H7 (cell line): ENCODE data around the genes DLG2 and HIKESHI.

DNA sequence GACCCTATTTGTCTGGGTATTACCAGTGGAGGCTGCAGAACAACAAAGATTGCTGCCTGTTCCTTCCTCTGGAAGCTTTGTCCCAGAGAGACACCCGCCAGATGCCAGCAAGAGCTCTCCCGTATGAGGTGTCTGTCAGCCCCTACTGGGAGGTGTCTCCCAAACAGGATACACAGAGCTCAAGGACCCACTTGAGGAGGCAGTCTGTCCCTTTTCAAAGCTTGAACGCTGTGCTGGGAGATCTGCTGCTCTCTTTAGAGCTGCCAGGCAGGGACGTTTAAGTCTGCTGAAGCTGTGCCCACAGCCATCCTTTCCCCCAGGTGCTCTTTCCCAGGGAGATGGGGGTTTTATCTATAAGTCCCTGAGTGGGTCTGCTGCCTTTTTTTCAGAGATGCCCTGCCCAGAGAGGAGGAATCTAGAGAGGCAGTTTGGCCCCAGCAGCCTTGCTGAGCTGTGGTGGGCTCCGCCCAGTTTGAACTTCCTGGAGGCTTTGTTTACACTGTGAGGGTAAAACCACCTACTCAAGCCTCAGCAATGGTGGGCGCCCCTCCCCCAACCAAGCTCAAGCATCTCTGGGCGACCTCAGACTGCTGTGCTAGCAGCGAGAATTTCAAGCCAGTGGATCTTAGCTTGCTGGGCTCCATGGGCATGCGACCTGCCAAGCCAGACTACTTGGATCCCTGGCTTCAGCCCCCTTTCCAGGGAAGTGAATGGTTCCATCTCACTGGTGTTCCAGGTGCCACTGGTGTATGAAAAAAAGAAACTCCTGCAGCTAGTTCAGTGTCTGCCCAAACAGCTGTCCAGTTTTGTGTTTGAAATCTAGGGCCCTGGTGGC is 54.4 kb downstream of the DDIAS start:
- RAMPAGE, long total RNA, result no peak

DNA sequence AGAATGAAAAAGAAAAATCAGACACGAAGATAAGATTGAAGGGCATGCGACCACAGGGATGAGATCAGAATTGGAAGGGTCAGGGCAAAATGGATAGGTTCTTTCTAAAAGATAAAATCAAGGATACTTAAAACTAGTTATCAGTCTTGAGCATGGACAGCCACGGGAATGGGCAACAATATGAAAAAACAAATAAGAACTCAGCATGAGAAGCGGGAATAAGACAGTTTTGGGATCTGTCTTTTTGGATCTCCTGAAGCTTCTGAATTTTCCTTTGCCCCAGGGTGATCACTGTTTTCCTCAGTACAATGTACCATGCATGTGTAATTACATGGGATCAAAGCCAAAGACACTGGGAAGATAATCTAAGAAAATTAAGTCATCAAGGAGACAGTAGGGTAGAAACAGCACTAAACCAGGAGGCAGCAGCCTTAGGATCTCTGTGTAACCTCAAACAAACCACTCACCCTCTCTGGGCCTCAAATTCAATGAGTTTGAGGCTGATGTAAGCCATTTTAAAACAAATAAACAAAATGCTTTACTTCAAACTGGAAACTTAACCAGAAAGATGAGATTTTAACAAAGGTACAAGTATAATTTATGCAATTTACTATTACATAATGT is 77.2 kb downstream of the RAB30 start:
- RAMPAGE, long total RNA, result no peak

GRCh38 chr11:83181643-83182549 is 11.6 kb upstream of the ANKRD42 start:
- RAMPAGE, long total RNA, result no peak

DNA sequence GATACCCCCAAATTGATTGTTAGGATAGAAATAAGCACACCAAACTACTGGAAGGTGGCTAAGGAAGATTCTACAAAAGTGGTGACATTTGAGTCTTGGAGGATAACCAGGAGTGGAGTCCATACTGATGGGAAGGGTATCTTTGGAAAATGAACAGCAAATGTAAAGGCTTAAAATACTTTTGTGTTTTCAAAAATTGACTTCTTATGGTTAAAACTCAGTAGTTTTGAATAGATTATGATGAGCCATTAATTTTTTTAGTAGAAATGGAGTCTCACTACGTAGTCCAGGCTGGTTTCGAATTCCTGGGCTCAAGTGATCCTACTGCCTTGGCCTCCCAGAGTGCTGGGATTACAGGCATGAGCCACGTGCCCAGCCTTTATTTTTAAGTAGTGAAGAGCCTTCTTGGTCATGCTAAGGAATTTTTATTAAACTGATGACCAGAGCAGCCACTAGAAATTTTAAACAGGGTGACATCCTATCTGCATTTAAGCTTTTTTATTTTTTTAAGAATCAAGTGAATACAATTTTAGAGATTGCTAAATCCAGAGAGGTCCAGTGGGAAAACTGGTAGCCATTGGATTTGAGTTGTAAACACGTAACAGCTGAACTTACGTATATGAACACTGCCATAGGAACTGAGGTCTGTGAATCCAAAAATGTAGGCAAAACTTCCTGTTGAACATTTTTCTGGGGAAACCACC is 7.2 kb upstream of the ANKRD42 start:
- RAMPAGE, long total RNA, result no peak

- RAMPAGE, long total RNA, result no peak
Measured at GRCh38 chr11:83587440-83588170, 301.4 kb upstream of the CCDC90B start.

DNA sequence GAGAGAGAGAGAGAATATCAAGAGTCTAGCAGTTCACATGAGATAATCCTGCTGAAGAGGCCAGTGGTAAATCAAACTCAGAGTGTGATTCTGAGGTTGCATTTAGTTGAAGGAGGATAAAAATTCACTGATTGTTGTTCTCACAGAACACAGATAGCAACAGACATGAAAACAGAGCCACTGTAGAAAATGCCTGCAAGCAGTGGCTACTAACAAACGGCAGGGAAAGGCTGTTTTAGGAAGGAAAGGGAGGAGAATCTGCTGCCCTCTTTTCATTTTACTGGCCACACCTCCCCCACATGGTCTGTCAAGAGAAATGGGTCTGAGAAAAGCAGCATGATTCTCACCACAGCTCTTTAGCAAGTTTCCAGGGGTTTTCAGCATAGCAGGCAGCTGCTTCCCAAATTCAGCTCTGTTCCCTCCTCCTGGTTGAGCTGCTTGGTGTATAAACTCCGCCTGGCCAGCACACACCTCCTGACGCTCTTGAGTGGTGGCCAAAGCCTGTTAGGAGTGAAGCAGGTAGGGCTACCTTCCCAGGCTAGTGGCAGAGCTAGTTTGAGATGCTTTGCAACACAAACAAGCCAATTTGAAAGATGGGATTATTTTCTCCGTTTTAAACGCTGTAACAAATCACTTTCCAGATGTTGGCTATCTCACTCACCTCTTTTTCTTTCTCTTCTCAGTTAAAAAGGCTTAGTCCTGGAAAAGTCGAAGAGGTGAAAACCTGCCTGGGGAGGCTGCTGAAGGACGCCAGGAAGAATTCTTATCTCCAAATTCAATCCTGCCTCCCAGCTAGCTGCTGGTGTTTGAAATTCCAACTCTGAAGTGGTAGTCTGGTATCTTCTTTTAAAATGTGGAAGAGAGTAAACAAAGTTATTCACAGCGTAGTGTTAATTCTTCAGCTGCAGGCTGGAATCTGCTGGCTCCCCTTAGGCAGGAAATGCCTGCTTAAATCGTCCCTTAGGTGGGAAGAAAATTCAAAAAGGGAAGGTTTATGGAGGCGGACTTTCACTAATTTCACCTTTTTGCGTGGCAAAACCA is 438.7 kb upstream of the CCDC90B start:
- RAMPAGE, long total RNA, result no peak

- RAMPAGE, long total RNA, result no peak
Measured at GRCh38 chr11:83928654-83928960, 642.4 kb upstream of the CCDC90B start.

GRCh38 chr11:84098834-84099222 is 812.7 kb upstream of the CCDC90B start:
- RAMPAGE, long total RNA, result no peak

DNA sequence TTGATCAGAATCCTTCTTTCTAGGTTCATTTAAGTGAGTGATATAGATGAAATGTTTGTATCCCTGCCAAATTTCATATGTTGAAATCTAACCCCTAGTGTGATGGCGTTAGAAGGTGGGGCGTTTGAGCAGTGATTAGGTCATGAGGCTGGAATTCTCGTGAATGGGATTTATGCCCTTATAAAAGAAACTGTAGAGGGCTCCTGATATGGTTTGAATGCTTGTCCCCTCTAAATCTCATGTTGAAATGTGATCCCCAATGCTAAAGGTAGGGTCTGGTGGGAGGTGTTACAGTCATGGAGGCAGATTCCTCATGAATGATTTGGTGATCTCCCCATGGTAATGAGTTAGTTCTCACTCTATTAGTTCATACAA is 968.9 kb downstream of the DLG2 start:
- RAMPAGE, long total RNA, result no peak

- RAMPAGE, long total RNA, result no peak
Measured at GRCh38 chr11:85016634-85017116, 610.5 kb downstream of the DLG2 start.

- RAMPAGE, long total RNA, result no peak
Measured at GRCh38 chr11:85626979-85627616, at the start of gene DLG2. TSS of gene DLG2 (minus strand) at chr11:85627344.

DNA sequence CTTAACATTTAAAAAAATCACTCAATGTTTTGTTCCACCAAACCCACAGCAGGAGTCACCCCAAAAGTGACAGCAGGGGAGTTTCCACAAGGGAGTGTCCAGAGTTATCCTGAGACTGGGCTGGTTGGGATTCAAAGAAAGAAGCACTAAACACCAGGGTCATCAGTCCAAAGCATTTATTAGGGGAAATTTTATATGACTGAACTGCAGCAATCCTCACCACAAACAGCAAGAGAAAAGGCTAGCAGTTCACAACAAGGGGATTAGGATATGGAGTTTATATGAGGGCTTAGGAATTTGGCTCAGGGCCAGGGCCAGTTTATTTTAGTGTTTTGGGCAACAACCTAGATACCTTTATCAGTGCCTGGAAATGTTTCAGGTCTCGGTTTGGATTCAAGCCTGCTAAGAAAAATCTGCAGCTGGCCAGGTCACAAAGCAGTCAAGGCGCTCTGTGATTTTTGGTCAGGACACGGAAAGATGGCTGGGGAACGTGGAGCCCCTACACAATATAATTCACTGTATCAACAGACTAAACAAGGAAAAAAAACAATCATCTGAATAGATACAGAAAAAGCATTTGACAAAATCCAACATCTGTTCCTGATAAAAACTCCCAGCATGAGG is 4.5 kb upstream of the TMEM126A start:
- RAMPAGE, long total RNA, result no peak

DNA sequence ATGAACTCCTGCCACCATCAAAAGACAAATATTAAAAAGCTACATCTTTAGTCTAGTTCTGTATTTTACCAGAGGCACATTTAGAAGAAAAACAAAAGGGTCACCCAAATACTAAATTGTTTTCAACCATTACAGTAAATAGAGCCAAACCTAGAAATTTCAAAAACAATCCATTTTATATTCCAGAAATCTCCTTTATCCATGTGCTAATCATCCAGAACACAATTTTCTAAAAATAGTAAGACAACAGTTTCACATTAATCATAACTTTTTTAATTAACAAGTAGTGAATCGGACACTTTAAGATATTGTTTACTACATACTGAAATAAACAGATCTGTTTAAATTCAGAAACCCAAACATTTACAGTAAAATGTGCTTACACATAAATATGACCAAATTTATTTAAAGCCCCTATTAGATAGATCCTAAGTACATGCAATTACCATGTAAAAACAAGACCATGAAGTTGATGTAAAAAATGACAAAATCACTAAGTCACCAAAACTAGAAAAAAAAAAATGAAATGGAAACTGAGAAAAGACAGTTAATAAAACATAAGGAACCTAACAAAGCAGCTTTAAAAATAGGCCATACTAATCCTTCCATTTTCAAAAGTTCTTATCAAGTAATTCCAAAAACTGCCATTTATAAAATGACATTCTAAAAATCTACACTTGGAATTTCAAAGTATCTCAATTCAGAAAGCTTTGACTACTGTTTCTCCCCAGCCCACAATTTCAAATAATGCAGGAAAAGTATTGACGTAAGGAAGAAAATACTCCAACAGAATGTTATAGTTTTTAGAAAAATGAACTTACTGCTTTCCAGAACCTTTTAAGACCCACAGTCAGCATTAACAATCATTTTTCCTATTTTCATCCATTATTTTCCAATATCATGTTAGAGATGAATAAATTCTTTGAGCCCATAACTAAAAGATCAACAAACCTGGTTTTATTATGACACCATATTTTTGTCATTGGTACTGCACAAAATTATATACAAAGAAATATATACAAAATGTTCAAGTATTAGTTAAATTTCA is 3.8 kb downstream of the CREBZF start:
- RAMPAGE, long total RNA, result no peak

- RAMPAGE, long total RNA, result no peak
Measured at GRCh38 chr11:85953610-85954895, 98.9 kb downstream of the CCDC83 start.

- RAMPAGE, long total RNA, result no peak
Measured at GRCh38 chr11:85963976-85965161, 104.5 kb downstream of the PICALM start.

DNA sequence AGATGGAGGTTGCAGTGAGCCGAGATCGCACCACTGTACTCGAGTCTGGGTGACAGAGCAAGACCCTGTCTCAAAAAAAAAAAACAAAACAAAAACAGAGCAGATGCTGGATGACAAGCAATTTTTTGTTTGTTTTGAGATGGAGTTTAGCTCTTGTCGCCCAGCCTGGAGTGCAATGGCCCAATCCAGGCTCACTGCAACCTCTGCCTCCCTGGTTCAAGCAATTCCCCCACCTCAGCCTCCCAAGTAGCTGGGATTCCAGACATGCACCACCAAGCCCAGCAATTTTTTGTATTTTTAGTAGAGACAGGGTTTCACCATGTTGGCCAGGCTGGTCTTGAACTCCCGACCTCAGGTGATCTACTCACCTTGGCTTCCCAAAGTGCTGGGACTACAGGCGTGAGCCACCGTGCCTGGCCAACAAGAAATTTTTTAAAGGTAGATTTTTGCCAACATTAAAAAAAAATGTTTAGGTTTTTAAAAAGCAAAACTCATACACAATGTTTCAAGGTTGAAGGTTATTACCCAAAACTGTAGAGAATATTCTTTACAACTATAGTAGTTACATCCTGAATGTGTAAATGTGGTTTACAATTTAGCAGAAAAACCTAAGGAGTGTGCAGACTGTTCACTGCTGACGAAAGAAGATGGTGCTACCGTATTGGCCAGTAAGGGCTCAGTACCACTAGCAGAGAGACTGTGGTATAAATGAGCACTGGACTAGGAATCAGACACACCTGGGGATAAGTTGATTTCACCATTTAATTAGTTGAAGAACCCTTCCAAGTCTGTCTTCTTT is 97.0 kb downstream of the PICALM start:
- RAMPAGE, long total RNA, result no peak

DNA sequence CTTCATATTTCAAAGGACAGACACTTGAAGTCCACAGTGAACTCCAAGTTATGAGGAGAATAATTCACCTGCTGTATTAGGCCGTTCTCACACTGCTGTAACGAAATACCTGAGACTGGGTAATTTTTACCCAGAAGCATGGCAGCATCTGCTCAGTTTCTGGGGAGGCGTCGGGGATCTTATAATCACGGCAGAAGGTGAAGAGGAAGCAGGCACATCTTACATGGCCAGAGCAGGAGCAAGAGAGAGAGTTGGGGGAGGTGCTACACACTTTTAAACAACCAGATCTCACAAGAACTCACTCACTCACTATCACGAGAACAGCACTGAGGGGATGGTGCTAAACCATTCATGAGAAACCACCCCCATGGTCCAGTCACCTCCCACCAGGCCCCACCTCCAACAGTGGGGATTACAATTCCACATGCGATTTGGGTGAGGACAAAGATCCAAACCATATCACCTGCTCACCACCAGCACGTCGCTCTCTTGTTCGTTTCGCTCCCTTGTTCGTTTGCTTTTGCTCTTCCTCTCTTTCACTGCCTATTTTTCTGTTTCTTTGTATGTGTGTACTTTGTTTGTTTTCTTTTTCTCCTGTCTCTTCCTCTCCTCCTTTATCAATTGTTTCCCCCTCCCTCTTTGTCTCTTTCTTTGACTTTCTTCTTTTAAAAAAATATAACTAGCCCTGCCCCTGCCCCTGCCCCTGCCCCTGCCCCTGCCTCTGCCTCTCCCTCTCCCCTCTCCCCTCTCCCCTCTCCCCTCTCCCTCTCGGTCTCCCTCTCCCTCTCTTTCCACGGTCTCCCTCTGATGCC is 40.4 kb upstream of the PICALM start:
- RAMPAGE, long total RNA, result no peak

DNA sequence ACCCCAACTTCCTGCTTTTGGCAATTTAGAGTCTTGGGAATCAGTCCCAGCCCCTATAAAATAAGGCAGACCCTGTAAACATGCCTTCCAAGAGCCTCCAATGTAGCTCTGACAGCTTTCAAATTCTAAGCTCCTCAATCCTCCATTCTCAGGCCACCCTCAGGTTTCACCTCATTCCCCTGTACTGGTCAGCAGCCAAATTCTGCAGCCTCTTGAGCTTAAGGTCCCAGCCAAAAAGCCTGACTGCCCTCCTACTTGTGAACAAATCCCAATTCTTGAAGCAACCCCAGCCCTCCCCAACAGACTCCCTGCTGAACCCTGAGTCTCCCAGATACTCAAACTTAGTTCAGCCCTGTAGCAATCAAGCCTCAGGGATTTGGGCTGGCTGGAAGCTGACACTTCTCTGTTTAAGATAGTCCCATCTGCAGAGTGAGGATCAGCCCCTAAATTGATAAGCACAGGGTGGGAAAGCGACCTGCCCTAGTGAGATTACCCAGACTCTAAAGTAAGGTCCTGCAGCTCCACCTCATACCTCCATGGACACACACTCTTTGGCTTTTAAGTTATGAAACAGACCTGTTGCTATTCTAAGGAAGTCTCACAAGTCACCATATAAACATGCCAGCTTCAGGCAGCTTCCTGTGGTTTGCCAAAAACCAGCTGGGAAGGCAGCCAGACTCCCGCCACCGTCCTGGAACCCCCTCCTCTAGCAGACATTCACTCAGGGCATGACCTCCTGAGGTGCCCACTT is 82.4 kb upstream of the PICALM start:
- RAMPAGE, long total RNA, result no peak

GRCh38 chr11:86152380-86152629 is 83.4 kb upstream of the PICALM start:
- RAMPAGE, long total RNA, result no peak

- RAMPAGE, long total RNA, result start-site peak on the plus strand at chr11:86302223-86302316, 1,295 reads
Measured at GRCh38 chr11:86301881-86302980, at the start of gene HIKESHI. TSS of gene HIKESHI (plus strand) at chr11:86302240.